H1 (cell line): ENCODE data around the gene OOEP.

- RRBS = no CpG with 5 or more reads among the region's 2 CpGs
CAGE:
- cytosol, long polyA plus RNA = no peak
- long polyA plus RNA = no peak
- nucleus, long polyA plus RNA = no peak
Measured at GRCh38 chr6:63465796-63466218, 106.5 kb upstream of the PTP4A1 start.

DNA sequence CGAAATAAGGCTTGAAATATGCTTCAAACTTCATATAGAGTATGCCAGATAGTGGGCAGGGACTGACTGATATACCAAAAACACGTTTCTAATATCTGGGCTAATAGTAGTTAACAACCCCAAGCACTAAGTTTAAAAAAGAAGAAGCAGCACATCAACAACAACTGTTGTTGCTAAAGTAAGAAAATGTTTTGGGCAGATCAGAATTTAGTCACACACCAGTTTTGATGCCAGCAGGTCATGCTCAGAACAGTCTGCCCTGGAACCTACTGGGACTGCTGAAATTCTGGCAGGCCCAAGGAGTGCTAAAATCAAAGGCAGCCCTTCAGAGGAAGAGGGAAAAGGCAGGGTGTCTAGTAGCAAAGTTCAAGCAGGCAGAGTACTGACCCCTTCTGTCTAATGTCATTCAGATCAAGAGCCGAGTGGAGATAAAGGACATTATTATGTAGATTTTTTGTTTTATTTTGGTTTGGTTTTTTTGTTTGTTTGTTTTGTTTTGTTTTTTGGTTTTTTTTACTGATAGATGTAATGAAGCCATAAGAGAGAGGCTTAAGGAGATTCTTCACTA lies 96.6 kb upstream of the PTP4A1 start:
- RRBS = no CpG with 5 or more reads among the region's 3 CpGs
CAGE:
- cytosol, long polyA plus RNA = no peak
- long polyA plus RNA = no peak
- nucleus, long polyA plus RNA = no peak

DNA sequence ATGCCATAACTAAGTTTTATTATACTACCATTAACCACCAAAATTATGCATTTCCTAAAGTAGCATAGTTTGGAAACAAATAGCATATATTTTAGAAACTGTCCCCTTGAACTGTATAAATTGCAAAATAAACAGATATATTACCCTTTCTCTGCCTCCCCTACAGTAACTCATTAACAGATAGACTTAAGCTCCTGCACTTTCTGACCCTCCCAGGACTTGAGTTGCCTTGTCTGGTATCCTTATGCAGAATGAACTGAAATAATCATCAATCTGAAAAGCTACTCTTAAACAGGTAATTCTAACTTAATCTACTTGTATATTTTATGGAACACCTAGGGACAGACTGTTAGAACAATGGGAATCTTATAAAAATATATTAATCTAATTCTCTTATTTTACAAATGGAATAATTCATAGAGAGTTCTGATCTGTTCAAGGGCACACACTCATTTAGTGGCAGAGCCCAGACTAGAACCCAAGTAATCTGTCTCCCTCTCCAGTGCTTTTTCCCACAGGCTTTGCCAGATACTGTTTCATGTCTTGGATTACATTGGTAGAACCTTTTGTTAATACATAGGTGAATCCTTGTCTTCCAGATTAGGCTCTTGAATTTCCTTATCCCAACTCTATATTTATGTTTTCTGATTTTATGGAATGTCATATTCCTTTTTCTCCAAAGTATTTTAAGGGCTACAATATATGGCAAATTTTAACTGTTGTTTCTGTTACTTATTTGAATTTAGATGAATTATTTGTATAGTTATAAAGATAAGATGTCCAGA lies 50.6 kb upstream of the PTP4A1 start:
CAGE:
- cytosol, long polyA plus RNA = no peak
- long polyA plus RNA = no peak
- nucleus, long polyA plus RNA = no peak

GRCh38 chr6:63530922-63531391 lies 41.3 kb upstream of the PTP4A1 start:
- RRBS = no CpG with 5 or more reads among the region's 1 CpG
CAGE:
- cytosol, long polyA plus RNA = no peak
- long polyA plus RNA = no peak
- nucleus, long polyA plus RNA = no peak

DNA sequence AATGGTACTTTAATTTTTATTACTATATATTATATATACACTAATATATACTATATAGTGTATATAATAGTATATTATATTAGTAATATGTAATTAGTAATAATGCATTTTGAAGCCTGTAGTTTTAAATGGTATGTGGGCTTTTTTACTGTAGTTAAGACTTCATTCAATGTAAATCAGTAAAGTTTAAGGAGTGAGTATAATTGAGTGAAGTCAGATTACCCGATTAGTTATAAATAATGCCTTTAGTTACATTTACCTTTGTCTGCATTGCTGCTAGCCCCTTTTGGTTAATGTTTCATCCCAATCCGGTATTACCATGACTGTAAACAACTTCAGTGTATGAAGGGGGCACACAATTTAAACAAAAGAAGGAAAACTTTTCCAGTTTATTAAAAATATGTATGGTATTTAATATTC lies 5.5 kb downstream of the PTP4A1 start:
- RRBS = no CpG with 5 or more reads among the region's 2 CpGs
CAGE:
- cytosol, long polyA plus RNA = no peak
- long polyA plus RNA = no peak
- nucleus, long polyA plus RNA = no peak

GRCh38 chr6:63578267-63579661 lies 6.5 kb downstream of the PTP4A1 start:
- RRBS = no CpG with 5 or more reads among the region's 4 CpGs
CAGE:
- cytosol, long polyA plus RNA = no peak
- long polyA plus RNA = no peak
- nucleus, long polyA plus RNA = no peak

DNA sequence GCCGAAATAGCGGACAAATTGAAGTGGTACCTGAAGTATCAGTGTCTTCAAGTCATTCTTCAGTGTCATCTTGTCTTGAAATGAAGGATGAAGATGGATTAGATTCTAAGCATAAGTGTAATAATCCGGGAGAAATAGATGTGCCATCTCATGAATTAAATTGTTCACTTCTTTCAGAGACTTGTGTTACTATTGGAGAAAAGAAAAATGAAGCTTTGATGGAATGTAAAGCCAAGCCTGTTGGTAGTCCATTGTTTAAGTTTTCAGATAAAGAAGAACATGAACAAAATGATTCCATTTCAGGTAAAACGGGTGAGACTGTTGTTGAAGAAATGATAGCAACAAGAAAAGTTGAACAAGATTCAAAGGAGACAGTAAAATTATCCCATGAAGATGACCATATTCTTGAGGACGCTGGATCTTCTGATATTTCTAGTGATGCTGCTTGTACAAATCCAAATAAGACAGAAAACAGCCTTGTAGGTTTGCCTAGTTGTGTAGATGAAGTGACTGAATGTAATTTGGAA lies 48.8 kb downstream of the PHF3 start:
- RRBS = no CpG with 5 or more reads among the region's 5 CpGs
CAGE:
- cytosol, long polyA plus RNA = no peak
- long polyA plus RNA = no peak
- nucleus, long polyA plus RNA = no peak

DNA sequence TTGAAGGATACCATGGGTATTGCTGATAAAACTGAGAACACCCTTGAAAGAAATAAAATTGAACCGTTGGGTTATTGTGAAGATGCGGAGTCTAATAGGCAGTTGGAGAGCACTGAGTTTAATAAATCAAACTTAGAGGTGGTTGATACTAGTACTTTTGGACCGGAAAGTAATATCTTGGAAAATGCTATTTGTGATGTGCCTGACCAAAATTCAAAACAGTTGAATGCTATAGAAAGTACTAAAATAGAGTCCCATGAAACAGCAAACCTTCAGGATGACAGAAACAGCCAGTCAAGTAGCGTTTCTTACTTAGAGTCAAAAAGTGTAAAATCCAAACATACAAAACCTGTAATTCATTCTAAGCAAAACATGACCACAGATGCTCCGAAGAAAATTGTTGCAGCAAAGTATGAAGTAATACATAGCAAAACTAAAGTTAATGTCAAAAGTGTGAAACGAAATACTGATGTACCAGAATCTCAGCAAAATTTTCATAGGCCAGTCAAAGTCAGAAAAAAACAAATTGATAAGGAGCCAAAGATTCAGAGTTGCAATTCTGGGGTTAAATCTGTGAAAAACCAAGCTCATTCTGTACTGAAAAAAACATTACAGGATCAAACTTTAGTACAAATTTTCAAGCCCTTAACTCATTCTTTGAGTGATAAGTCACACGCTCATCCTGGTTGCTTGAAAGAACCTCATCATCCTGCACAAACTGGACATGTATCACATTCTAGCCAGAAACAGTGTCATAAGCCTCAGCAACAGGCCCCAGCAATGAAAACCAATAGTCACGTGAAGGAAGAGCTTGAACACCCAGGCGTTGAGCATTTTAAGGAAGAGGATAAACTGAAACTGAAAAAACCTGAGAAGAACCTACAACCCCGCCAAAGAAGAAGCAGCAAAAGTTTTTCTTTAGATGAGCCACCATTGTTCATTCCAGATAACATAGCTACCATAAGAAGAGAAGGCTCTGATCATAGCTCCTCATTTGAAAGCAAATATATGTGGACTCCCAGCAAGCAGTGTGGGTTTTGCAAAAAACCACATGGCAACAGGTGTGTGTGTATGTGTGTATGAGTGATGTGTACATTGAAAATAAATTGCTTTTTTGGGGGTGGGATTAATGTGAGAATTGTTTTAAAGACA lies 49.6 kb downstream of the PHF3 start:
- RRBS = no CpG with 5 or more reads among the region's 10 CpGs
CAGE:
- cytosol, long polyA plus RNA = no peak
- long polyA plus RNA = no peak
- nucleus, long polyA plus RNA = start-site peak on the plus strand centred at position 826 of the sequence, 587 bp wide, 57 reads

DNA sequence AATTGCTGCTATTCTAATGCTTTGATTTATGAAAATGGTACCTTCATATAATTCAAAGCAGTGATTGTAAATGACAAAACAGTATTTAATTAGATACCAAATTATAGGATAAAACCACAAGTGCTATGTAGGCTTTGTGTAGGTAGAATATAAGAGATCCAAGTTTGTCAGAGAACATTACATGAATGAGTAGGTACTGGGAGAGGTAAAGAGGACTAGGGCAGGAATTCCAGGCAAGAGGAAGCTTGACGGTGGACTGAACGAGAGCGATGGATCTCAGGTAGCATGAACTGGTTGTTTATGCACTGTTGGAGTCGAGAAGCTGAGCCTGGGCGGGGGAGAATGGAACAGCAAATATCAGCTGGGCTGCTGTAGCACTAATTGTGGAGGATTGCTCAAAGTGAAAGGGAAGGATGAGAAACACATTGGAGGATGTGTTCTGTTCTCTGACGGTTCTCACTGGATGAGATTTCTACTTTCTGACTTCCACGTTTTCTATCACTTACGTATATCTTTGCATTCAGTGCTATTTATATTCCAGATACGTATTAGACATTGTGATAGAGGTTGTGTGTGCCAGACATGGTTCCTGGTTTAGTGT lies 164.2 kb downstream of the PHF3 start:
- RRBS = no CpG with 5 or more reads among the region's 9 CpGs
CAGE:
- cytosol, long polyA plus RNA = no peak
- long polyA plus RNA = no peak
- nucleus, long polyA plus RNA = no peak

GRCh38 chr6:68634267-68635227 lies 535 bp upstream of the ADGRB3 start:
- RRBS = 2% methylated on average over 28 of the region's 73 CpGs
CAGE:
- cytosol, long polyA plus RNA = start-site peak on the minus strand at chr6:68634972-68635165, 12 reads
- long polyA plus RNA = no peak
- nucleus, long polyA plus RNA = start-site peak on the minus strand at chr6:68634958-68635095, 24 reads

DNA sequence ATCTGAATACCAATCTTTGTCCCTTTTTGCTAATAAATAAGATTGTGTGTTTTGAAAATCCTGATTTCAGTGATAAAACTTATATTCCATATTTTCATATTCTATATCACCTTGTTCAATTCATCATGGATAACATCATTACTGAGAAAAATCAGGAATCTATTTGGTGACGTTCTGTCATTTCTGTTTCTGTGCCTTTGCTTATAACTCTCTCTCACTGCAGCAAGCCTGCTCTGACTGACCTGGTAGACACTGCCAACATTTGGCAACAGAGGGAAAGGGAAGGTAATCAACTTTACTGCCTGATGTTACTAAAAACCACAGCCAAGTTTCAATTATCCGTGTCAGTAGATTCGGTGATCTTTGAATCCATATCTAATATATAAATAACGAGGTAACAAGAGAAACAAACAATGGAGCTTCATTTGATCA lies 502.0 kb downstream of the LMBRD1 start:
- RRBS = no CpG with 5 or more reads among the region's 4 CpGs
CAGE:
- cytosol, long polyA plus RNA = no peak
- long polyA plus RNA = no peak
- nucleus, long polyA plus RNA = no peak

- RRBS = no CpG with 5 or more reads among the region's 6 CpGs
CAGE:
- cytosol, long polyA plus RNA = no peak
- long polyA plus RNA = no peak
- nucleus, long polyA plus RNA = start-site peak on the minus strand at chr6:69694820-69694857, 9 reads
Measured at GRCh38 chr6:69694380-69695529, 102.1 kb downstream of the LMBRD1 start.

DNA sequence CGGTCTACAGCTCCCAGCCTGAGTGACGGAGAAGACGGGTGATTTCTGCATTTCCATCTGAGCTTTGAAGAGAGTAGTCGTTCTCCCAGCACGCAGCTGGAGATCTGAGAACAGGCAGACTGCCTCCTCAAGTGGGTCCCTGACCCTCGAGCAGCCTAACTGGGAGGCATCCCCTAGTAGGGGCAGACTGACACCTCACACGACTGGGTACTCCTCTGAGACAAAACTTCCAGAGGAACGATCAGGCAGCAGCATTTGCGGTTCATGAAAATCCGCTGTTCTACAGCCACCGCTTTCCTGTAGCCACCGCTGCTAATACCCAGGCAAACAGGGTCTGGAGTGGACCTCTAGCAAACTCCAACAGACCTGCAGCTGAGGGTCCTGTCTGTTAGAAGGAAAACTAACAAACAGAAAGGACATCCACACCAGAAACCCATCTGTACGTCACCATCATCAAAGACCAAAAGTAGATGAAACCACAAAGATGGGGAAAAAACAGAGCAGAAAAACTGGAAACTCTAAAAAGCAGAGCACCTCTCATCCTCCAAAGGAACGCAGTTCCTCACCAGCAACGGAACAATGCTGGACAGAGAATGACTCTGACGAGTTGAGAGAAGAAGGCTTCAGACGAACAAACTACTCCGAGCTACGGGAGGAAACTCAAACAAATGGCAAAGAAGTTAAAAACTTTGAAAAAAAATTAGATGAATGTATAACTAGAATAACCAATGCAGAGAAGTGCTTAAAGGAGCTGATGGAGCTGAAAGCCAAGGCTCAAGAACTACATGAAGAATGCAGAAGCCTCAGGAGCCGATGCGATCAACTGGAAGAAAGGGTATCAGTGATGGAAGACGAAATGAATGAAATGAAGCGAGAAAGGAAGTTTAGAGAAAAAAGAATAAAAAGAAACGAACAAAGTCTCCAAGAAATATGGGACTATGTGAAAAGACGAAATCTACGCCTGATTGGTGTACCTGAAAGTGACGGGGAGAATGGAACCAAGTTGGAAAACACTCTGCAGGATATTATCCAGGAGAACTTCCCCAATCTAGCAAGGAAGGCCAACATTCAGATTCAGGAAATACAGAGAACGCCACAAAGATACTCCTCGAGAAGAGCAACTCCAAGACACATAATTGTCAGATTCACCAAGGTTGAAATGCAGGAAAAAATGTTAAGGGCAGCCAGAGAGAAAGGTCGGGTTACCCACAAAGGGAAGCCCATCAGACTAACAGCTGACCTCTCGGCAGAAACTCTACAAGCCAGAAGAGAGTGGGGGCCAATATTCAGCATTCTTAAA lies 115.6 kb downstream of the SMAP1 start:
- RRBS = no CpG with 5 or more reads among the region's 31 CpGs
CAGE:
- cytosol, long polyA plus RNA = no peak
- long polyA plus RNA = no peak
- nucleus, long polyA plus RNA = no peak

- RRBS = no CpG with 5 or more reads among the region's 3 CpGs
CAGE:
- cytosol, long polyA plus RNA = no peak
- long polyA plus RNA = no peak
- nucleus, long polyA plus RNA = no peak
Measured at GRCh38 chr6:70864376-70864768, 92.5 kb downstream of the B3GAT2 start.

DNA sequence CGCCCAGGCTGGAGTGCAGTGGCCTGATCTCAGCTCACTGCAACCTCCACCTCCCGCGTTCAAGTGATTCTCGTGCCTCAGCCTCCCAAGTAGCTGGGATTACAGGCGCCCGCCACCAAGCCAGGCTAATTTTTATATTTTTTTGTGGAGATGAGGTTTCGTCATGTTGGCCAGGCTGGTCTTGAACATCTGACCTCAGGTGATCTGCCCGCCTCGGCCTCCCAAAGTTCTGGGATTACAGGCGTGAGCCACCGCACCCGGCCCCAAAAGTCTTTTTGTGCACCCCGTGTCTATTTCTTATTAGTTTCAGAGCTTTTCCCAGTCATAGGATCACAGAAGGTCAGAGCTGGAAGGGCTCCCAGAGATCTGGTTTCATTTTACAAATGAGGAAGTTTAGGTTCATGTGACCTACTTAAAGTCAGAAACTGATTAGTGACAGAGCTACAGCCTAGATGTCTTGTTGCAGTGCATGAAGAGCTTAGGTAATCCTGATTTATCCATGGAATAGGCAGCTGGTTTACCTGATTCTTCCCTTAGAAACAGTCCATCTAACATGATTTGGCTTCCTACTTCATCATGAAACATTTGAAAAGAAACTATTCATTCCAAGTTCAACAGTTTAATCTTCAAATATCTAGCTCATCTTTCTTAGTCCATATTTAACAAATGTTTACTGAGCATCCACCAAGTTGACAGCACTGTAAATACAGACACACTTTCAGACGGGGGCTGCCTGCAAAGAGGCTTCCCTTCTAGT lies 1.5 kb upstream of the OGFRL1 start:
- RRBS = no CpG with 5 or more reads among the region's 14 CpGs
CAGE:
- cytosol, long polyA plus RNA = no peak
- long polyA plus RNA = no peak
- nucleus, long polyA plus RNA = no peak

- RRBS = no CpG with 5 or more reads among the region's 7 CpGs
CAGE:
- cytosol, long polyA plus RNA = no peak
- long polyA plus RNA = no peak
- nucleus, long polyA plus RNA = no peak
Measured at GRCh38 chr6:71406063-71407363, 117.9 kb downstream of the OGFRL1 start.

DNA sequence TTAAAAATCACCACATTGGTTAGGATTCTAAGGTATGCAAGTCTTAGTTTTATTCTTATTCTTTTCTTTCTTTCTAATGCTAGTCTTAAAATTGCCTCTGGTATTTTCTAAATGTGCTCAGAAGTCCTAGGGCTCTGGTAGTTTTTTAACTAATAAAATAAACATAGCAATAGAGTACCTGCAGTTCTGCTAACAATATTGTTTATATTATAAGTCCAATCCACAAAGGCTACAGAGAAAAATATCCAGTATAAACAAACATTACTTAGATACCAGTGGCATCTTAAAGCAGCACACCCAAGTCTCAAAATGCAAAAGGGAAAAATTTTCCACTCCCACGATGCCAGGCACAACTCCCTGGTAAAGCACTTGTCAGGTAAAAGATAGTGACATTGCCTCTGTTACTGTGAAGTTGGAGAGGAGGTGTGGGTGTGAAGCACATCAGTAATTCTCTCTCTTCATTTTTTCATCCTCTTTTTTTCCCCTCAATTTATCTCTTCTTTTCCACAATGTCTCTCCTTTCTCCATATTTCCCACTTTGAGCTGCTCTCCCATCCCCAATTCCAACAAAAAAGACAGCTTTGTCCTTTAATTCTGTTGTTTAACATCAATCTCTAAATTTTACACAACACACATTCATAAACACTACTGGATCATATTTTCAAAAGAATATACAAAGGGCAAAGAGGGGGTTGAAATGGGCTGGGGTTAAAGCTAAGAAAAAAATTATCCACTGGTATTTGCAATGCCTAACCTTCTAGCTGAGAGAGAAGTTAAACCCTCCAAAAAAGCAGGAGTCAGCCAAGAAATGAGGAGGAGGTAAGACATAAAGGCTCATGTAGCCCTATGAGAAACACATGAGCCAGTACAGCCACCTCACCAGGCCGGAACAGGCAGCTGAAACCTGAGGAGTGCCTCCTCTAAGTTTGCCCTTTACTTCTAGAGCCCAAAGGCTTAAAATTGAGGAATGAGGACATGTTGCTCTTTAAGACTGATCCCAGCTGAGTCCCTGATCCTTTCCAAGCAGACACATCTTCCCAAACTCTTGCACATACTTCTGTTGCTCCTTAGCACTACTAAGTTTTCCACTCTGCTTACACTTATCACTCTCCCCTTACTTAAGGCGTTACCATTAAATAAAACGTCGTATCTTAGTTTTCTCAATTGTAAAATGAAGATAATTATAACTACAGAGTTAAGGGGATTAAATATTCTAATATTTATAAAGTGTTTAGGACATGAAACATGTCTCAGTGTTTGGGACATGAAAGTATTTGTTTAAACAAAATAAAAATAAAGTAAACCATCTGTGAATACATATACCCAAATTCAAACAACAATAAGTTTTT lies 123.7 kb downstream of the OGFRL1 start:
- RRBS = no CpG with 5 or more reads among the region's 5 CpGs
CAGE:
- cytosol, long polyA plus RNA = no peak
- long polyA plus RNA = no peak
- nucleus, long polyA plus RNA = no peak

DNA sequence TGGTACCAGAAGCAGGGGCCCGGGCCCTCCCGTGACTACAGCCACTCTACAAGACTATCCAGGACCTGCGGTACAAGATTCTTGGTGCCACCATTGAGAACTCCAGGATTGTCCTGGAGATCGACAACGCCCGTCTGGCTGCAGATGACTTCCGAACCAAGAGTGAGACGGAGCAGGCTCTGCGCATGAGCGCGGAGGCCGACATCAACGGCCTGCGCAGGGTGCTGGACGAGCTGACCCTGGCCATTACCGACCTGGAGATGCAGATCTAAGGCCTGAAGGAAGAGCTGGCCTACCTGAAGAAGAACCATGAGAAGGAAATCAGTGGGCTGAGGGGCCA lies 296.4 kb downstream of the OGFRL1 start:
- RRBS = no CpG with 5 or more reads among the region's 16 CpGs
CAGE:
- cytosol, long polyA plus RNA = no peak
- long polyA plus RNA = no peak
- nucleus, long polyA plus RNA = no peak

- RRBS = no CpG with 5 or more reads among the region's 3 CpGs
CAGE:
- cytosol, long polyA plus RNA = no peak
- long polyA plus RNA = no peak
- nucleus, long polyA plus RNA = no peak
Measured at GRCh38 chr6:72217967-72218479, 331.7 kb downstream of the RIMS1 start.

- RRBS = 94% methylated on average over 18 of the region's 42 CpGs
CAGE:
- cytosol, long polyA plus RNA = no peak
- long polyA plus RNA = no peak
- nucleus, long polyA plus RNA = no peak
Measured at GRCh38 chr6:73369465-73370079, at the start of gene OOEP. TSS of gene OOEP (minus strand) at chr6:73369897.